ENCODE results near the genes CCDC146 and FGL2.

DNA sequence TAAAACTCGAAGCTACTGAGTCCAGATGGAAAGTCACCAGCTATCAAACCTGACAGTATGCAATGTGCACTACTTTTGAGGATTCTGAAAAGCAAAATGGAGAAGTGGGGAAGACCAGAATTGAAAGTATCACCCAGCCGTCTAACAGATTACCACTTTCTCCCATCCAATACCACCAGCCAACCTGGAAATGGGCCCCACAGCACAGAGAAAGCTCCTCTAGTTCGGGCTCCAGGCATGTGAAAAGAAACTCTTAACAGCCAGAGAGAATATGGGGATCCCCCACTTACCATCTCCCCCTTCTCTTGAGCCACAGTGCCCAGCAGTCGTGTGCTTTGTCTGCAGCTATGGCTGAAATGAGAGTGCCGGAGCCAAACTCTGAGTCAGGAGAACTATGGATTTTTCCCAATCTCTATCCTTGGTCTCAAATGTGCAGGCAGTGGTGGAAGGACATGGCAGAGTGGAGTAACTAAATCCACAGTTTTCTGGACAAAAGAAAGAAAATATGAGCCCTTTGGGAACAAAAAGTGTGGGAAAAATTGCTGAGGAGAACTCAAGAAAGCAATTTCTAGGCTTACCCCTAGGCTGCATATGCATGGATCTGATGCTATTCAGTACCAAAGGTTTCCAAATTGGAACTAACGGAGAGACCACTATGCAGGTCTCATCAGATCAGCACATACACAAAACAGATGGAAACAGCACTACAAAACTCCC, 67.6 kb upstream of the SRRM3 start:
- RRBS, result no CpG with 5 or more reads among the region's 6 CpGs

DNA sequence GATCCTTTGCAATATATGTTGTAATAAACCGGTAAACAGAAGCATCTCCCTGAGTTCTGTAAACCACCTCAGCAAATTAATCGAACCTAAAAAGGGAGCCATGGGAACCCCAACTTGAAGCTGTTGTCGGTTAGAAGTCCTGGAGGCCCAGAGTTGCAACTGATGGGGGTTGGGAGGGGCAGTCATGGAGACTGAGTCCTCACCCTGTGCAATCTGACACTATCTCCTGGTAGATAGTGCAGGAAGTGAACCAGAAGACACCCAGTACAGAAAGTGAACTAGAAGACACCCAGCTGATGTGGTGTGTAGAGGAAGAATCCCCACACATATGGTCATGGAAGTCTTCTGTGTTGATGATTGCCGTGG, 58.9 kb upstream of the SRRM3 start:
- RRBS, result no CpG with 5 or more reads among the region's 4 CpGs

GRCh38 chr7:76220747-76221034, 19.0 kb downstream of the SRRM3 start:
- RRBS, result no CpG with 5 or more reads among the region's 5 CpGs

GRCh38 chr7:76329214-76329663, 26.8 kb downstream of the HSPB1 start:
- RRBS, result no CpG with 5 or more reads among the region's 17 CpGs

GRCh38 chr7:76330691-76331042, 28.1 kb downstream of the YWHAG start:
- RRBS, result no CpG with 5 or more reads among the region's 5 CpGs

- RRBS, result no CpG with 5 or more reads among the region's 13 CpGs
Measured at GRCh38 chr7:76333527-76334123, 25.2 kb downstream of the YWHAG start.

DNA sequence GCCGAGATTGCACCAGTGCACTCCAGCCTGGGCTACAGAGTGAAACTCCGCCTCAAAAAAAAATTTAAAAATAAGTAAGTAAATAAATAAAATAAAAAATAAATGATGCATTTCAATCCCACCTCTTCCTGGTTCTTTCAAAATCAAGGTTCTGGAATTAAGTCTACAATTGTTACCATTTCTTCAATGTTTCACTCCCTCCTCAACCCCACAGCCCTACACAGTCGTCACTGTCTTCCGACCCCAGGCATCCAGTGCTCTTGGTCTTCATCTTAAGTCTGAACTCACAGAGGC, 13.0 kb downstream of the YWHAG start:
- RRBS, result no CpG with 5 or more reads among the region's 4 CpGs

DNA sequence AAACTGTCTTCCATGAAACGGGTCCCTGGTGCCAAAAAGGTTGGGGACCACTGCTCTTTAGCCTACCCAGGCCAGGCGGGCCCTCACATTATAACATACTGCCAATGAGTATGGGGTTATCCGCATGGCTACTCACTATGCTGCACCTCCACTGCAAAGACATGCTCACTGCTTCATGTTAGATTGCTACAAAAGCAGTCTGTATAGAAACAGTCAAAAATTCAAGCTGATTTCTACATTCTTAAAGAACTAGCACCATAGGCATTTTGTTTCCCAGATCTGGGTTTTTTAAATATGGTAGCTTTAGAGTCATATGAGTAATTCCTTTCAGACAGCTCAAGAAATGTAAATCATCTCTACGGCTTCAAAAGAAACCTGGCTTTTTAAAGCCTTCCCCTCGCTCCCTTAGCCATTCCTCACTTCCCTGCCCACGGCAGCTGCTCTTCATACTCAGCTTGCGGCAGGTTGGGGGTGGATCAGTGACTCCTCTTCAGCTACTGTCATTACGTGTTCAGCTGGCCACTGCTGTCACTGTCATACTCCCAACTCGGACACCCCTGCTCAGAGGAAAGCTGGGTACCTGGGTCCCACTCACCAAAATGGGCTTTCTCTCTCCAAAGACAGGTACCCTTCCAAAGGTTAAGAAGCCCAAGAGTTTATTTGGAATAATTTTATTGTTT, 6.7 kb downstream of the YWHAG start:
- RRBS, result no CpG with 5 or more reads among the region's 9 CpGs

DNA sequence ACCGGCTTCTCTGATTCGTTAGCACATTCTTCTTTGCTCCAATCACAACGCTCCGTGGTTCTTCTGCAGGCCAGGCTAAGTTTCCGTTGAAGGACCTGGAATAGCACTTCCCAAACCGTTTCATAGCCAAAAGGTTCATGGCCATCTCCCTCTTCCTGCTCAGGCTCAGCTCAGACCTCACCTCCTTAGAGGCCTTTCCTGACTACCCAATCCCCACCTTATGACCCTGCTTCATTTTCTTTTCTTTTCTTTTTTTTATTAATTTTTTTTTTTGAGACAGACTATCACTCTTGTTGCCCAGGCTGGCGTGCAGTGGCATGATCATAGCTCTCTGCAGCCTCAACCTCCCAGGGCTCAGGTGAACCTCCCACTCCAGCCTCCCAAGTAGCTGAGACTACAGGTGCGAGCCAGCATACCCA, 24.5 kb upstream of the YWHAG start:
- RRBS, result no CpG with 5 or more reads among the region's 8 CpGs

DNA sequence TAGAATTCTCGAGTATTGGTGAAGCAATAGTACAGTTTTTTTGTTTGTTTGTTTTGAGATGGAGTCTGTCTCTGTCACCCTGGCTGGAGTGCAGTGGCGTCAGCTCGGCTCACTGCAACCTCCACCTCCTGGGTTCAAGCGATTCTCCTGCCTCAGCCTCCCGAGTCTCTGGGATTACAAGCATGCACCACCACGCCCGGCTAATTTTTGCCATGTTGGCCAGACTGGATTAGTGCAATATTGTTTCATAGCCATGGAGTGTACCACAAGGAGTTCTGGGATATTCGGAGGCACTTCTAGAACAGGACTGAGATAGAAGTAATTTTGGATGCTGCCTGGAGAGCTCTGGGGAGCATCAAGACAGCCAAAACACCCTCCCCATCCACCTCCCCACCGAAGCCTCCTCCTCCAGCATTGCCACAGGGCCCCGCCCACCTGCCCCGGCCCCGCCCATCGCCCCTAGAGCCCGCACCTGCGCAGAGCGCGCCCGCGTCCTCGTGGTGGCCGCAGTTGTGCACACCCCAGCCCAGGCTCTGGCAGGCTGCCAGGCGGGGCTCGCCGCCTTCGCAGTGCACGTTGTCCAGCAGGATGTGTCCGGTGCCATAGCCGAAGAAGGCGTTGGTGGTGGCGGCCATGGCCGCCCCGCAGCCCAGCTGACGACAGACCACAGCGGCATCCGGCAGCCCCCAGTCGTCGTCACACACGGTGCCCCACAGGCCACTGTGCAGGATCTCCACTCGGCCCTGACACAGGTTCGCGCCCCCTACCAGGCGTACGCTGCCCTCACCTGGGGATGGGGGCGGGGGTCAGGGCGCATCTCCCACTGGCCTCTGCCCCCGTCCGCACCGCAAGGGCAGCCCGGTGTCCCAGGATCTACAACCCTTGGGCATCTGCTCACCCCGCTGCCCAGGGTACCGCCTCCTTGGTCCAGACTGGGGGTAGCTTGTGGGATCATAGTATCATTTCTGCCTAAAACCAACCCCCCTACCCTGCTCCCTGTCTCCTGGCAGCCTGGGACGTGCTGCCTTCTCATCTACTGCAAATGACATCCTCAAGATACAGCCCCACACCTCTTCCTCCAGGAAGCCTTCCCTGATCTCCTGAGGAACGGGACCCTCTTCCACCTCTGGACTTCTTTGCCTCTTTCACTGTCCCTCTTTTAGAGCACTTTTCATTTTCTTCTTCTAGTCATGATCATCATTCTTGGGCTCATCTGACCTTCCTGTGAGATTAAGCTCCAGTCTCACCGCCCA, 12.0 kb downstream of the SSC4D start:
- RRBS, result 8% methylated on average over 8 of the region's 54 CpGs

GRCh38 chr7:76511300-76511509, 853 bp downstream of the UPK3B start:
- RRBS, result no CpG with 5 or more reads among the region's 4 CpGs

GRCh38 chr7:77121766-77123037, at the start of gene CCDC146:
TSS of gene CCDC146 (plus strand) at chr7:77122615.
- RRBS, result no CpG with 5 or more reads among the region's 66 CpGs

GRCh38 chr7:77196504-77197178, 3.0 kb downstream of the FGL2 start:
- RRBS, result no CpG with 5 or more reads among the region's 10 CpGs

- RRBS, result no CpG with 5 or more reads among the region's 18 CpGs
Measured at GRCh38 chr7:77198960-77200212, at the start of gene FGL2. TSS of gene FGL2 (minus strand) at chr7:77199819.

DNA sequence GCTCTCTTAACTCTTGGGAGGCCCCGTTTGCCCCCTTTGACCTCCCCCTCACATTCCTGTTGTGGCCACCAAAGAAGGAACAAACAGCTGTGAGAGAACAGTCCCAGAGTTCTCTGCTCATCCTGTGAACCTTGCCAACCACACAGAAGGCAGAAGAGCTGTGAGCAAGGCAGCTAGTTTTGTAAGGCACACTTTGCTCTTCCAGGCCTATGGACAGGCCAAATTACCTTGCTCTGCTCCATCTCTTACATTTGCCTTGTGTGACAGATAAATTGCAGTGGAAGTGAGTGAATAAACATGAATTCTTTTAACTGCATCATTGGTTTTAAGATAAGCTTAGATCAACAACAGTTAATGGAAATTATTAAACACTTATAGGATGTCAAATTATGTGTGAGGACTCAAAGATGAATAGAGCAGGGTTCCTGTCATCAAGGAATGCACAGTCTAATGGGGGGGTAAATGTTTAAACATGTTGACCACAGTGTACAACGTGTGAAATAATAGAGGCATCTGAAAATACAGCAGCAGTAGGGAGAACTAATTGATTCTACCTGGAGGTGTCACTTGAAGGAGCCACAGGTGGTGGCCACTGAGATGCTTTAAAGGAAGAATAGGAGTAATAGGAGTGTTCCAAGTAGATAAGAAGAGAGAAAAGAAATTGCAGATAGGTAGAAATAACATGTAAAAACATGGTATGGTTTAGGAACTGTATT, 23.9 kb upstream of the FGL2 start:
- RRBS, result no CpG with 5 or more reads among the region's 2 CpGs

DNA sequence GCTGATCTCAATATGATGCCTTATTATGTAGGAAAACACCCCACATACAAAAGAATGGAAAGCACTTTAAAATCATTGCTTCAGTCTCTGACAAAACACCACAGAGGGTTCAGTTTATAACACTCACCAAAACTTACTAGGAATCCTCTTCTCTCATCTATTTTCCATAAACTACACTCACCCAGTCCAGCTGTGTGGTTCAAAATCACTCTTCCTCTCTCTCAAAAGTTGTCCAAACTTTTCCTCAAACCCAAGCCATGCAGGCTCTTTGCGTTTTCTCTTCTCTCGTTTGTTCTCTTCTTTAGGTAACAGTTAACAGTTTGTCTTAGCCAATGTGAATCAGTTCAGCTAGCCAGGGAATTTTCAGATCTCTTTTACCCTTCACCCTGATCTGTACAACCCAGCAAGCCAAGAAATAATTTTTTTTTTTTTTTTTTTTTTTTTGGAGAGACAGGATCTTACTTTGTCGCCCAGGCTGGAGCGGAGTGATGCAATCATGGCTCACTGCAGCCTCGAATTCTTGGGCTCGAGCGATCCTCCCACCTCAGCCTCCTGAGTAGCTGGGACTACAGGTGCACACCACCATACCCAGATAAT, 78.5 kb upstream of the FGL2 start:
- RRBS, result no CpG with 5 or more reads among the region's 7 CpGs

DNA sequence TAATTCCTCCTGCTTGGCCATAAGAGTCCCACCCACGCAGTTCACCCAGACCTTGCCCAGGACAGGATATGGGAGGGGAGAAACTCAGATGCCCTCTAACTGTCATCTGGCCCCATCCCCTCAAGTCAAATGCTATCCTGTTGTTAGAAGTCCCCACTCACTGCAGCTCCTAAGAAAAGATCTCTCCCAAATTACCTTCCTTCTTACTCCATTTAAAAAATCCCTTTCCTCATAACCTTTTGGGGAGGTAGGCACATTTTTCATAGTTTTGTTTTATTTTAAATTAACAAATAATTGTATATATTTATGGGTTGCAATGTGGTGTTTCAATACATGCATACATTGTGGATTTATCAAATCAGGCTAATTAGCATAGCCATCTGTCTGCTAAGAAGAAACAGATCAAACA, 84.1 kb downstream of the GSAP start:
- RRBS, result no CpG with 5 or more reads among the region's 1 CpG

- RRBS, result no CpG with 5 or more reads among the region's 4 CpGs
Measured at GRCh38 chr7:77467282-77467764, 51.2 kb upstream of the GSAP start.

DNA sequence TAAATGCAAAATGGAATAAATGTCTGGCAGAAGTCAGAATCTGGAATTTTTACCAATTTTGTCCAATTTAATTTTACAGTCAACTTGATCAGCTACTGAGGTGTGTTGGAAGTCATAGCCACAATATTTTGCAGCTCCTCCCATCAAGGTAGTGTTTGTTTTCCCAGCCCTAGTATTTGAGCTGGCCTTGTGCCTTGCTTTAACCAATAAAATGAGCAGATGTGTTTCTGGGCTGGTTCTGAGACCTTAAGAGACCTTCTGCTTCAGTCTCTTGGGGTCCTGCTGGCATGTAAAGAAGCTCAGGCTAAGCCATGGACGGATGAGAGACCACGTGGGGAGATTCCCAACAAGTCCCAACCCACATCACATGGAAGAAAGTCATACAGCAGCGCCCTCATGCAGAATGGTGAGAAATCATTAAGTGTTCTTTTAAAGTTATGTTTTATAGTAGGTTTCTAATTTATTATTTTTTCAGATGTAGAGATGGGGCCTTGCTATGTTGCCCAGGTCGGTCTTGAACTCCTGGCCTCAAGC, 42.6 kb upstream of the RSBN1L start:
- RRBS, result no CpG with 5 or more reads among the region's 4 CpGs

GRCh38 chr7:77799938-77800502, 1.8 kb upstream of the TMEM60 start:
- RRBS, result no CpG with 5 or more reads among the region's 5 CpGs